A375 (cell line): ENCODE measurements around a stretch of chr5.

DNA sequence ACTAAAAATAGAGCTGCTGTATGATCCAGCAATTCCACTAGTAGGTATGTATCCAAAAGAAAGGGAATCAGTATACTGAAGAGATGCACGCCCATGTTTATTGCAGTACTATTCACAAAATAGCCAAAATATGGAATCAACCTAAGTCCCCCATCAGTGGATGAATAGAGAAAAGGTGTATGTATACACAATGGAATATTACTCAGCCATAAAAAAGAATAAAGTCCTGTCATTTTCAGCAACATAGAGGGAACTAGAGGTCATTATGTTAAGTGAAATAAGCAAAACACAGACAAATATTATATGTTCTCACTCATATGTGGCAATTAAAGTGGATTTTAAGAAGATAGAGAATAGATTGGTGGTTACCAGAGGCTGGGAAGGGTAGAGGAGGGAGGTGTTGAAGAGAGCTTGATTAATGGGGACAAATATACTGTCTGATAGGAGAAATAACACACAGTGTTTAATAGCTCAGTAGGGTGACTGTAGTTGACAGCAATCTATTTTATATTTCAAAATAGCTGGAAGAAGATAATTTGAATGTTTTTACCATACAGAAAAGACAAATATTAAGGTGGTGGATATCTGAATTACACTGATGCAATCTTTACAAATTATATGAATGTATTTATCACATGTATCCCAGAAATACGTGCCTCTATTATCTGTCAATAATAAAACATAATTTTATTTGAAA, 88.7 kb downstream of the NIPBL start:
- RAMPAGE, long total RNA: no peak

GRCh38 chr5:37197584-37197922, 51.6 kb downstream of the CPLANE1 start:
- RAMPAGE, long total RNA: no peak

- RAMPAGE, long total RNA: no peak
These were observed 170.5 kb downstream of the GDNF start for GRCh38 chr5:37669291-37669834.

DNA sequence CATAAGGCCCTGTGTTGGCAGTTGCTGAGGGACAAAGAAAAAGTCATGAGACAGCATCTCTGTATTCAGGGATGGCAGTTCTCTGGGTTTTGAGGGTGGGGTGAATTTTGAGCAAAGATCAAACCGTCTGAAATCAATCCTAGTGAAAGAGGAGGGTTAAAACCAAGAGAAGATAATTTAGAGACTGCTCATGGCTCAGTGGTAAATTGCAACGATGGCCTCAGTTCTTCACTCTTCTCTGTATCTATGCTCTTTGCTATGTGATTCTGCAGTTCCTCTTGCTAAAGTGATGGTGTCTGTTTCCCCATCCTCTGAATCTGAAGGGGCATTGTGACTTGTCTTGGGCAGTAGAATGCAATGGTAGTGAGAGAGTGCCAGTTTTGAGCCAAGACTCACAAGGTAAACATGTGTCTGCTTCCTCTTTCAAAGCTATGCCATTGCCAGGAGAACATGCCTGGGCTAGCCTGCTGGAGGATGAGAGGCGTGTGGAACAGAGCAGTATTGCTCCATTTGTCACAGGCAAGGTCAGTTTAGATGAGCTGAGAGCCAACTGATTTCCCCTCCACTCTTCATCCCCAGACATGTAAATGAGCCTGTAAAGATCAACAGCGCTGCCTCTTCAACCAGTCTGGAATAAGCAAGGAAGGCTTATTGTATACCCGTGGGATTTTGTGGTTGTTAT, 7.9 kb upstream of the GDNF start:
- RAMPAGE, long total RNA: no peak

GRCh38 chr5:38650196-38650549, 93.7 kb upstream of the LIFR start:
- RAMPAGE, long total RNA: no peak

GRCh38 chr5:38831976-38832440, 13.8 kb upstream of the OSMR start:
- RAMPAGE, long total RNA: no peak

GRCh38 chr5:38847266-38848435, 1.8 kb downstream of the OSMR start:
- RAMPAGE, long total RNA: no peak

DNA sequence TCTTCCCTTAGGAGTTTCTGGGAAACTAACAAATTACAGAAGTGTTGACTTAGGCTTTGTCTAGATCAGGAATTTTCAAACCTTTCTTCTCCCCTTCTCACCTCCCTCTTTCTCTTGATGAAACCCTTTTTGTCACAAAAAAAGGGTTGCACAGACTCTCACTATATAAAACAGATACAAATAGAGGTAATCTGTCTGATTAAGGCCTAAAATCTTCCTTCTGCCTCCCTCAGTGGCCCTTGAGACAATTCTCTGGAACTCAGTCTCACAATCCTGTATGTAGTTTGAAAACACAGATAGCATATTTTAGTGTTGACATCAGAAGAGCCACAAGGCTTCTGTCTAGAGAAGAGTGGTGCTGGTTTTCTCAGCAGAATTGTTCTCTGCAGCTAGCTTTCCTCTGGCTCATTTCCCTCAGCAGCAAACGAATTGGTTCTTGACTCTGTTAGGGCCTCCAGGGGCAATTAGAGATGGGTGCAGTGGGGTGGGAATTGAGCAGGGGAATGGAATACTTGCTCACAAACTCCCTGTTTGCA, 79.7 kb downstream of the OSMR start:
- RAMPAGE, long total RNA: no peak

GRCh38 chr5:39067877-39068808, 6.1 kb downstream of the RICTOR start:
- RAMPAGE, long total RNA: no peak

DNA sequence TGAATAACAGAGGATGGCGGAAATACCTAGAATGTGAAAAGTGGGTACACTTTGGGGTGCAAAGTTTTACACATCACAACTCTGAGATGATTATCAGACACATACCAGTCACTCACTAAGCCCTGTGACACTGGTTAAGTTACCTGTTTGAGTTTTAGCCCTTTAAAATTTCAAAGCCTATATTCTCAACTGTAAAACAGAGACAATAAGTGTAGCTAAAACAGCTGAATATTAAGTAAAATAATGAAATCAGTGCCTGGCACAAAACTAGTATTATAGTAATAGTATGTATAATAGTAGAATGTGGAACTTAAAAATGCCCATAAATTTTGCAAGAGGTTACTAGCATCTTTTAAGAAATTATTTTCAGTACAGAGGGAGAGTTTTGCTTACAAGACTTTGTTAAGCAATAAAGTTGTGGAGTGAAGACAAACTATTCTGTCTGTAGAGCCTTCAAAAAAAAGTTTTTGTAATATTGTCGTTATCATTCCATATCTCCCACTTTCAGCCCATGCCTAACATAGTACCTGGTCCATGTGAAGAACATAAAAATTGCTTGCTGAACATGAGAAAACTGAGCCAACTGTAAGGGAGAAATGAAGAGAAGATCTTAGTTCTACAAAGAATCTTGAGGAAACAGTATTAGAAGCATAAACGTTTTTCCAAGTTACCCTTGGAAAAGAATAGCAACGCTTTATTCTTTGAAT, 5.2 kb downstream of the RICTOR start:
- RAMPAGE, long total RNA: no peak

DNA sequence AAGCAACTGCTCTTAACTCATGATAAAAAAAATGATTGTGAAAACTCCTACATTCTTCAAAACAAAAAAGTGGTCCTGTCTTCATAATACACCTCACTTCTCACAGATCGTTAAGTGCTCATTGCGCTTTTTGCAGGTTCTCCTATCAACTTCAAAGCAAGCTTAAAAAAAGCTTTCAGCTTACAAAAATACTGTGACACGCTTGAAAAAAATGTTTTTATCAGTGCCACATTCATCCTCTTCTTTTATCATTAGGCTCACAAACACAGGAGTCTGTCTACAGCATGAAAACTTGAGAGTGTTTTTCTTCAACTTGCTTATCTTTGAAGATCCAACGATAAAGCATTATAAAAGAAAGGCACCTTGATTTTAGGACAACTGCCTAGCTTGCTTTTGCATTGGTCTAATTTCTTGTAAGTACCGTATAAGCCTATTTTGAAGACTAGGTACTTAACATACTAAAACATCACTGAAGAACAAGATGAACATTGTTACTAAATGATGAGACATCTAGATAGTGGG, 32.3 kb downstream of the FYB1 start:
- RAMPAGE, long total RNA: no peak

GRCh38 chr5:39194330-39195236, 24.8 kb downstream of the FYB1 start:
- RAMPAGE, long total RNA: no peak

GRCh38 chr5:39197407-39197975, 21.9 kb downstream of the FYB1 start:
- RAMPAGE, long total RNA: no peak

- RAMPAGE, long total RNA: no peak
These were observed 18.0 kb downstream of the FYB1 start for GRCh38 chr5:39201229-39201804.

GRCh38 chr5:39215153-39215761, 4.1 kb downstream of the FYB1 start:
- RAMPAGE, long total RNA: no peak

GRCh38 chr5:39274307-39274641, 54.9 kb upstream of the FYB1 start:
- RAMPAGE, long total RNA: no peak

- RAMPAGE, long total RNA: no peak
These were observed 261.7 kb upstream of the PTGER4 start for GRCh38 chr5:40418054-40418378.

DNA sequence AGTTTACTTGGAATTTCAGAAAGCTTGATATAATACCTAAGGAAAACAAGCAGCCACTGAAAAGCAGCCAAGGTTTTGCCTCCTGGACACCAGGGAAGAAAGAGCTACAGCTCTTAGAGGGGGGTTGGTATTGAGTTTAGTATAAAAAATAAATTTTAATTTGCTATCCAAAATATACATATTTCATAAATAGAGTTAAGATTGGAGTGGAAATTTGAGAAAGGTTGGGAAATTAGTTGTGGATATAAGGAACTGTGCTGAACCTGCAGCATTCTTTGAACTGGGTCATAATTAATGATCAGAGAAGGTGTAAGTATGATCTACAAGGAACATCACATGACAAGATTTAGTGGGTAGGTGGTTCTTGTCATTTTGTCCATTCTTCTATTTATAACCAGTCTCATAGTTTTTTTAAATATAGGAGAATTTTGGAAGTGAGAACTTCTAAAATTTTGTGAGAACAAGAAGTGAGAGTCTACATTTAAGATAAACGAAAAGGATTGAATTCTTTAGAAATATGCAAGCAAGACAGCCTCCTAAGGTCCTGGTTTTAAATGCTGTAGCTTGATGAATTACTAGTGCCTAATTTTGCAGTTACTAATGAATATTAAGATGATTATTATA, 4.8 kb downstream of the PTGER4 start:
- RAMPAGE, long total RNA: no peak

GRCh38 chr5:42175019-42175567, 248.1 kb upstream of the GHR start:
- RAMPAGE, long total RNA: no peak

DNA sequence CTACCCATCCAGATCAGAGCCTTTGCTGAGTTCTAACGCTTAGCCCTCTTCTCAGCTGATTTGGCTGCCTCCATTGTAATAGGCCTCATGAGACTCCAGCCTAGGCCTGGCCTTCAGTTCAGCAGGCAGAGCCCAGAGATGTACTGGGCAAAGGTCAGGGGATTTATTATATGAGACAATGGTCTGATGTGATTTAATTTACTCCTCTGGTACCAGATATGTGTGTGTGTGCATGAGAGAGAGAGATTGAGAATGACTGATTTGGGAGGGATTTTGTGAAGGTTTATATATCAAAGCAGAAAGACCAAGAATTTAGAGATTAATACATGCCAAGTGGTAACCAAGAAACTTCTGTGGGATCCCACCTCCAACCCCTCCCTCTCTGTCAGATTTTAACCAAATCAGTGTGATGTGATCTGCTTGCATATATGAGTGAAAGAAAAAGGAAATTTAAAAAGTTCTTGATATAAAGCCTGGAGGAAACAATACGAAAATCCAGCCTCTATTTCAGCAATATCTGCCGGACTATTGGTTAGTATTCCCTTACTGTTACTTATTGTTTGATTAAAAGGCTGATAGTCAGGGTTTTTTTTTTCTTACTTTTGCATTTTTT, 124.9 kb downstream of the GHR start:
- RAMPAGE, long total RNA: no peak